ReNcell CX (cell line): ENCODE measurements around the genes CYP2D6 and CYB5R3.

DNA sequence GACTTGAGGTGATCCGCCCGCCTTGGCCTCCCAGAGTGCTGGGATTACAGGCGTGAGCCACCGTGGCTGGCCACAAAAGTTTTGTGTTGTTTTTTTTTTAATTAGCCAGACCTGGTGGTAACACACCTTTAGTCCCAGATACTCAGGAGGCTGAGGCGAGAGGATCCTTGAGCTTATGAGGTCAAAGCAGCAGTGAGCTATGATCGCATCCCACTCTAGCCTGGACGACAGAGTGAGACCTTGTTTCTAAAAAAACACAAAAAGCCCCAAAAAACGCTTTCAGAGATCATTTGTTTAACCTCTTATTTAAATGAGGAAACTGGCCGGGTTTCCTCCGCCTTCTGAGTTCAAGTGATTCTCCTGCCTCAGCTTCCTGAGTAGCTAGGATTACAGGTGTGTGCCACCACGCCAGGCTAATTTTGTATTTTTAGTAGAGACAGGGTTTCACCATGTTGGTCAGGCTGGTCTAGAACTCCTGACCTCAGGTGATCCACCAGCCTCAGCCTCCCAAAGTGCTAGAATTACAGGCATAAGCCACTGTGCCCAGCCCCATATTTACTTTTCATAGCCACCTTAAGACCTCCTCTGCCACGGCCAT lies 47.1 kb upstream of the CCDC134 start:
- PRO-cap, result no peak

- PRO-cap, result no peak
These were observed 708 bp downstream of the SREBF2 start for GRCh38 chr22:41833394-41834232.

GRCh38 chr22:41835987-41837128 lies 3.5 kb downstream of the SREBF2 start:
- PRO-cap, result no peak

DNA sequence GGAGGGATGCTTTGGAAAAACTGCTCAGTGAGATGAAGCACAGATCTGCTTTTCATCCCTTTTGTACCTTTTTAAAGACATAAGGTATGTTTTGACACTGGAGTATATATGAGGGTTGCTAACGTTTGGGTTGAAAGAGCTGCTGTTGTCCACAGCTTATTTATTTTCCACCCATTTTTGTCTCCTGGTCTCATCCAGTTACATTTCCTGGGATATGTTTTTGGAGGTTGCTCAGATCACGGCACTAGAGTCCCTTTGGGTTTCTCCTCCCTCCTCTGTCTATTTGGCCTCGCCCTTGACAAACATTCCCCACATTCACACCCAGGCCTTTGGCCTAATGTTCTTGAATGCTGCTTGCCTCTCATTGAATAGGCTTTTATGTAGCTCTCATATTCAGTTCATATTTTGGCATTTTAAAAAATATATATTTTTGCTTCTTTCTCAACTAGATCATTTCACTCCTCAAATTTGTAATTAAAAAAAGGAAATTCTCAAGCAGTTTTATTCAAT lies 8.4 kb downstream of the SREBF2 start:
- PRO-cap, result no peak

GRCh38 chr22:42059368-42059762 lies 11.2 kb downstream of the NAGA start:
- PRO-cap, result no peak

- PRO-cap, result no peak
These were observed 483 bp upstream of the SMDT1 start for GRCh38 chr22:42079009-42079425.

DNA sequence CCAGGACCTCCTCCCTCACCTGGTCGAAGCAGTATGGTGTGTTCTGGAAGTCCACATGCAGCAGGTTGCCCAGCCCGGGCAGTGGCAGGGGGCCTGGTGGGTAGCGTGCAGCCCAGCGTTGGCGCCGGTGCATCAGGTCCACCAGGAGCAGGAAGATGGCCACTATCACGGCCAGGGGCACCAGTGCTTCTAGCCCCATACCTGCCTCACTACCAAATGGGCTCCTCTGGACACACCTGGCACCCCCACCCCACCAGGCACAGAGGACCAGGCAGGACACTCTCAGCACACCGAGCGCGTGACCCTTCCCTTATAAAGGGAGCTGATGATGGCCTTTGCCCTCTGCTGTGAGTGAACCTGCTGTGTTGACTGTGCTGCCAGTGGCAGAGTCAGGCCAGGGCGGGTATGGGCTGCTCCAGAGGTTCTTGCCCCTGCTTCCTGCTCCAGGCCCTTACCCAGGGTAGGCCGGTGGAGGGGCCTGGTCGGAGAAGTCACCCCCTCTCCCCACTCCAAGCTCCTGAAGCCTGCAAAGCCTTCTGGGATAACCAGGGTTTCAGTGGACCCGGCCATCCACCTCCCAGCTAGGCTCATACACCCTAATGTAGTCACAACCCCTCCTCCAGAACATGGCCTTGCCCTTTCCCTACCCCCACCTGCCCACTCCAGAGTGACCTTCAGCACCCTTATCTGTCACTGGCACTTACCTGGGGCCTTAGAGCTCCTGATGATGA lies at the start of gene CYP2D6:
CYP2D6 (minus strand) TSS at position 218 of the 731 bp plus-strand sequence.
- PRO-cap, result no peak

GRCh38 chr22:42142604-42143644 lies 12.3 kb upstream of the CYP2D6 start:
- PRO-cap, result no peak

DNA sequence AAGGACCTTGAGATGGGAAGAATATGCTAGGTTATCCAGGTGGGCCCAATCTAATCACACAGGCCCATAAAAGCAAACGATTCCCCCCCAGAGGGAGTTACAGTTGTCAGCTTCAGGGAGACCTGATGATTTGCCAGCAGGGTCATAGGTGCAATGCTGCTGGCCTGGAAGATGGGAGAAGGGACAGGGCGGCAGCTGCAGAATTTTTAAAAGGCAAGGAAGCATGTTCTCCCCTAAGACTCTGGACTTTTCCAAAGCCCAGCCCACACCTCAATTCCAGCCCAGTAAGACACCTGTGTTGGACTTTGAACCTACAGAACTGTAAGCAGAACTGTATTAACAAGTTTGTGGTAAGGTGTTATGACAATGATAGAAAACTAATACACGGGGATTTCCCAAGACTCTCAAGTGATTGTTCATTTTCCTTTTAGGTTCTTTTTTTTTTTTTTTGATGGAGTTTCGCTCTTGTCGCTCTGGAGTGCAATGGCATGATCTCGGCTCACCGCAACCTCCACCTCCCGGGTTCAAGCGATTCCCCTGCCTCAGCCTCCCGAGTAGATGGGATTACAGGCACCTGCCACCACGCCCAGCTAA lies 52.8 kb upstream of the CYP2D6 start:
- PRO-cap, result no peak

- PRO-cap, result no peak
These were observed 14.3 kb downstream of the TCF20 start for GRCh38 chr22:42256104-42256579.

DNA sequence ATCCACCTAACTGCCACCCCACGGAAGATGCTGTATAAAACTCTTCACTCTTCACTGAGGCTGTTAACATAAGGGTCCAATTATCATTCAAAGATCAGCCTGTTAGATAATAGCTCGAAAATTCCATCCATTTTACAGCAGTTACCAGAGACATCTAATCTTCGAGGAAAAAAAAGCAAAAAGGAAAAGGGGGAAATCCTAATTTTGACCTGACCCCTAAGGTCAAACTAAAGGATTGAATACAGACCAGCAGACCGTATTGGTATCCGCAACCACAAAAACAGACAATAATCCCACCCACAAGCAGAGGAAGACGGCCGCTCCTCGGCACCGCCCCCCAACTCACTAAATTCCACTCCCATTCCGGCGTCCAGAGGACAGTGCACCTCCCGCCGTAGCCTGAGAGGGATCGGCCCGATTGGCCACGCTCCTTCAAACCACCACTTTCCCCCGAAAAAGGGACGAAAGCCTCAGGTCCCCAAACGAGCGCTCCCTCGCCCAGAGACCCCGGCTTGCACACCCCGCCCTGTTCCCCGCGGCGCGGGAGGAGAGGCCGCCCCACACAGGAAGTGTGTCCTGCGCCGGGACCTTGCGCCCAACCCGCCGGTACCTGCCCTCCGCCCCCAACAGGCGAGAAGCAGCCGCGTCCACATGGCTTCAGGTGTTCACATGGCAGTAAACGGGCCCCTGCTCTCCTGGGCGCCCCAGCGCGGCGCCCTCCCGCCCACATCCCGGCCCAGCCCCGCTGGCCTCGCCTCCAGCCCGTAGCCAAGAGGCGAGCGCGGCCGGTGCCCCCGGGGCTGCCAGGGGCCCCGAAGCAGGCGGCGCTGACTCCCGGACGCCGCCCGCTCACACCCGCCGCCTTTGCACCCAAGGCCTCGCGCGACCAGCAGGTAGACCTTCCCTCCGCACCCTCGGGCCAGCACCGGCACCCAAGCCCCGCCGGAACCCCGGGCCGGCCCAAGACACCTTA lies 1.0 kb downstream of the TCF20 start:
- PRO-cap, result no peak

- PRO-cap, result no peak
These were observed 29.4 kb upstream of the TCF20 start for GRCh38 chr22:42299744-42300353.

GRCh38 chr22:42304095-42304503 lies 33.6 kb upstream of the TCF20 start:
- PRO-cap, result no peak

GRCh38 chr22:42412609-42413526 lies 19.3 kb downstream of the NFAM1 start:
- PRO-cap, result no peak

- PRO-cap, result no peak
These were observed 18.0 kb downstream of the SERHL2 start for GRCh38 chr22:42571675-42572275.

DNA sequence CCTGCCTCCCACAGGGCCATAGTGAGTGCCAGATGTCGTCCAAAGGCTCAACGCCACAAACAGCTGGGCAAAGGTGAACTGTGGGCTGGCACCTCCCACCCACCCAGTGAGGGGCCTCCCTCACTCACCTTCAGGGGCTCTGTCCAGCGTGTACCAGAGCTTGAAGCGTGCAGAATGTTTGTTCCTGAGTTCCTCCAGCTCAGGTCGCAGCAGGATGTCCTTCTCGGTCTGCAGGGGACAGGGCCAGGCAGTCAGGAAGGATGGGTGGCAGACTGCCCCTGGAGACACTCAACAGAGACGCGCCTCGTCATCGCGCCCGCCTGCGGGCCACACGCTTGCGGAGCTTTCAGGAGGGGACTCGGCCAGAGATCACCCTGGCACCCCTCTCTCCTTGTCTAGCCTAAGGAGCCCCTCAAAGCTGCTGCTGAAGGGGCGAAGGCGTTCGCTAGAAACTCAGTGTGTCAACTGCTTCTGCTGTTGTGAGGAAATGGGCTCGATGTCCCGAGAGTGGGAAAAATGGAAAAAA lies 9.0 kb upstream of the POLDIP3 start:
- PRO-cap, result no peak

GRCh38 chr22:42649052-42649932 lies at the start of gene CYB5R3:
CYB5R3 (minus strand) TSS chr22:42649392.
- PRO-cap, result bidirectional peak, plus-strand start at chr22:42649142, minus-strand start at chr22:42649131; bidirectional peak, plus-strand start at chr22:42649488, minus-strand start at chr22:42649334; unidirectional peak, minus-strand start at chr22:42649861

- PRO-cap, result no peak
These were observed 13.3 kb upstream of the CYB5R3 start for GRCh38 chr22:42662573-42662886.

GRCh38 chr22:42696999-42698029 lies 23.4 kb downstream of the A4GALT start:
- PRO-cap, result no peak

- PRO-cap, result no peak
These were observed 56.0 kb upstream of the A4GALT start for GRCh38 chr22:42776323-42777494.